Frontal cortex (tissue), 2 donors: ENCODE data around the genes ERV3-1, ZNF92 and TPST1.

- RAMPAGE, long total RNA, result no peak
Observed at GRCh38 chr7:64574445-64575394, 11.8 kb upstream of the ZNF680 start.

GRCh38 chr7:64877223-64877754 is 25.8 kb upstream of the ZNF273 start:
- RAMPAGE, long total RNA, result no peak

DNA sequence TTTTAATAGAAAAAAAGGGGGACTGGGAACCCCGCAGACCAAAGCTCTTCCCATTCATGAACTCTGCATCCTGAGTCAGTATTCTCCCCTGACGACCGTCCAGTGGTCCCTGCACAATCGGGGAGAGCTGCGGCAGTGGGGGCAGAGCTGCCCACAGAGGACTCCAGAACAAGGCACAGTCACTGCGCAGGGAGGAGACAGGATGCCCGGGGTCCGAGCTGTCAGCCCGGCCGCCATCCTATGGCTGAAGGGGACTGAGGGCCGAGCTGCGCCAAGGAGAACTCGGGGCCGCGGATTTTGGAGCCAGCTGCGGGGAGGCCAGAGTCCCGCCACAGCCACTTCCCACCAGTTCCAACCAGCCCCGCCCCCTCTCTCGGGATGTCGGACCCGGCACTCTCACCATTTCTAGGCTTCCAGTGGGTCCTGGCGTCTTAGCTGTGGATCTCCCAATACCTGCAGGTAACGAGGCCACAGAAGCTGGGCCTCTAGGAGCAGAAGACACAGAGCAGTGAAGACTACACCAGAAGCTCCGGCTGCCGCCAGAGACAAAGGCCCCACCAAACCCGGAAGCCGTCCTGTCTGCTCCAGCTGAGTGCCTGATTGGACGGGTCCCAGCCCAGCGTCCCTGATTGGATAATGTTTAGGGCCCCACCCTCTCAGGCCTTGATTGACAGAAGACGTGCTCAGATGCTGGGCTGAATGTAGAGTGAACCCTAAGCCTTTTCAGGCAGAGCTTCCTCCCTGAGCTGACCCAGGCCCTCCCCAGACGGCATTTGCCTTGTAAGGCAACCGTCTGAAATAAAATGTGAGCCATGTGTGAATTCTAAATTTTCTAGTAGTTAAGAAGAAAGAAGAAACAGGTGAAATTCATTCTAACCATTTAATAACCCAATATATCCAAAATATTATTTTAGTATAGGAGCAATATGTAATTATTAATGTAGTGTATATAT is at the start of gene ERV3-1:
TSS of gene ERV3-1 (minus strand) at position 547 of the 953 bp plus-strand sequence.
- RAMPAGE, long total RNA, result start-site peak on the minus strand centred at position 538 of the sequence, 57 bp wide, 1,155 and 53 reads in 2 replicates

GRCh38 chr7:65373308-65374752 is at the start of gene ZNF92:
TSS of gene ZNF92 (plus strand) at chr7:65373855.
- RAMPAGE, long total RNA, result no peak

GRCh38 chr7:65951986-65952477 is 30.0 kb downstream of the GUSB start:
- RAMPAGE, long total RNA, result no peak

- RAMPAGE, long total RNA, result no peak
Observed at GRCh38 chr7:65952988-65953637, 28.9 kb downstream of the GUSB start.

GRCh38 chr7:66077617-66078510 is 2.2 kb downstream of the ASL start:
- RAMPAGE, long total RNA, result no peak

GRCh38 chr7:66099395-66100667 is 14.8 kb upstream of the CRCP start:
- RAMPAGE, long total RNA, result no peak

DNA sequence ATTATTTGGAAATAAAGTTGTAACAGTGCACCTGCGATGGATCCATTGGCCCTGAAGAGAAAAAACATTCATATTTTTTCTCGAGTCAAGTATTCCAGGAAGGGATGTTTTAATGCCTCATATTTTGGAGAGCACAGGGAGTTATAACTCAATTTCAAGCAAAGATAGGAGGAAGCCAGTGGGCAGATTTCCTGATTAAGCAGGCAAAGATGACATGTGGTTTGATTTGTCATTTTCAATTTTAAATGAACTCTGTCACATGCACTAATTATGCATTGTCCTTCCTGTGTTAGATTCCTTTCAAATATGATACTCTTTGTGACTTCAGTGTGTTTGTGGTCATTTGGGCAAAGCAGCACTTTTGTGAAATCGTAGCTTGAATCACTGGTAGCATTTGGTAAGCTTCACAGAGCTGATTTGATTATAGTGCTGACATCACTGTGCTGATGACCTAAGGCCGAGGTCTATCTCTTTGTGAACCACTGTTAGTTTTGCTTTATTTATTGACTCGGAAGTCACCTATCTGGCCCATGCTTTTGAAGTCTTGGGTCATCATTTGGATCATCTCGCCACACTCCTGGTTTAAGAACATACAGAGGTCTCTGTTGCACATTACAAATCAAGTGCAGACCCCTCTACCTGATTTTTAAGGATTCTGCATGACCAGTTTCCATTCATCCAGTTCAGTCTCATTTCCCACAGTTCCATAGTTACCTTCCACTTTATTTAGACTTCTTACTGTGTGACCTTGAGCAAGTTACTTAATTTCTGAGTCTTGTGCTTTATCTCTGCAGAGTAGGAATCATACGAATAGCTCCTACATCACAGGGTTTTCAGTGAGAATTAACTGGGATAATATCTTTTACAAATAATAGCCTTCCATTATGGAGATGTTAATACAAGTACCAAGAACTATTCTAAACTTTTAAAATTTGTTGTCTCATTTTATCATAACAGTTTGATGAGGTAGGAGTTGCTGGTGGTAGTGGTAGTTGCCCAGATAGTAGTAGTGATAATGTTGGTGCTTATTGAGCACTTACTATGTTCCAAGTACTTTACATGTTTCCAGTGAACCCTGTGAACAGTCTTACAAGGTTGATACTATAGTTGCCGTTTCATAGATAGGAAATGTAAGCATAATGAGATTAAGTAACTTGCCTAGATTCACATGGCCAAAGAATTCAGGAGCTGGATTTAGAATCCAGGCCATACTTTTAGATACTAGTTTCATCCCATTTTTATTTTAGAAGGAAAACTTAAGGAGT is 11.5 kb downstream of the CRCP start:
- RAMPAGE, long total RNA, result no peak

DNA sequence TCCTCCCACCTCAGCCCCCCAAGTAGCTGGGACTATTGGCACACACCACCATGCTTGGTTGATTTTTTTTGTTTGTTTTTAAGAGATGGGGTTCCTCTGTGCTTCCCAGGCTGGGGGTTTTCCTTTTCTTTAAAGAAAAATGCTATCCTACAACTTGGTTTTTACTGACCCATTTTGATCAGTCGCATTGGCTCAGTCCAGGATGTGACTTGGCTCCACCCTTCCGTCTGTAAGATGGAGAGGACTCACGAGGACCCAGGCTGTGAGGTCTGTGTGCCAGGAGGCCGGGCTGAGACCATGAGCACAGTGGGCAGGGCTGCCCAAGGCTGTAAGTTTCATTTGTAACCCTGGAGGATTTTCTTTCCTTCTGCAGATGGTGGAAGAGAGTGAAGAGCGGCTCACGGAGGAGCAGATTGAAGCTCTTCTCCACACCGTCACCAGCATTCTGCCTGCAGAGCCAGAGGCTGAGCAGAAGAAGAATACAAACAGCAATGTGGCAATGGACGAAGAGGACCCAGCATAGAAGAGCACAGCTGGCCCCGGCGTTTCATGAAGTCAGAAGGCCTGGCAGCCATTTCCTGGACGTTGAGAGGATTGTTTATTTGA is 37.3 kb downstream of the CRCP start:
- RAMPAGE, long total RNA, result no peak

GRCh38 chr7:66204812-66206218 is at the start of gene TPST1:
TSS of gene TPST1 (plus strand) at chr7:66205334.
- RAMPAGE, long total RNA, result no peak

- RAMPAGE, long total RNA, result no peak
Observed at GRCh38 chr7:66297071-66297543, 92.0 kb downstream of the TPST1 start.

DNA sequence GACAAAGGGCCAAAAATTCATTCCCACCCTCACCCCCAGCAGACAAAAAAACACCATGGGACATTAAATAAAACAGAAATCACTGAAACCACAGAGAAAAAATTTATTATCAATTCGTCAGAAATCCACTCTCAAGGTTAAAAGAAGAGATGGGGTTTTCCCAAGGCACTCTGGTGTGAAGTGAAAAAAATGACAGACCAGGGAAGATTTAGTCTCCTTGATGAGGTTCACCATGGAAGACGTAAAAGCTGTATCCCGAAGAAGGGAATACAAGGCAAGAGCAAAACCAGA is 170.8 kb downstream of the TPST1 start:
- RAMPAGE, long total RNA, result no peak

DNA sequence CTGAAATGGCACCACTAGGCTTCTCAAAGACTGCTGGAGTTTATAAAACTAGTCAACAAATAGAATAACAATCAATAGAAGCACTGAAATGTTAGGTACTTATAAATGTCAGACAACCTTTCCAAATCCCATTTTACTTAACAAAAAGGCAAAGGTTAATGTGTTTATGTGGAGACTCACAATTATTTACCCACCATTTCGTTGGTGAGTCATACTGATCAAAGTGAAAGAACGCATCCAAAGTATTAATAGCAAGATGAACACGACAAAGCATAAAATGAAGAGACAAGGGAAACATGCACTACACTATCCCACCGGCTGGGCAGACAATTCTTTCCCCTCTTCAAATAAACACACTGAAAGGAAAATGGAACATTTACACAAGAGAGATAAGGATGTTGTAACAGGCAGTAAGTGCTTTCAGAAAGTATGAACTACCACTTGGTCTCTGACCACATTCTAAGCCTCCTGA is 189.0 kb upstream of the KCTD7 start:
- RAMPAGE, long total RNA, result no peak

- RAMPAGE, long total RNA, result no peak
Observed at GRCh38 chr7:66456455-66456772, 172.3 kb upstream of the KCTD7 start.

- RAMPAGE, long total RNA, result no peak
Observed at GRCh38 chr7:66591275-66591745, 37.4 kb upstream of the KCTD7 start.

GRCh38 chr7:66640768-66641398 is 12.2 kb downstream of the KCTD7 start:
- RAMPAGE, long total RNA, result no peak

GRCh38 chr7:66700532-66701383 is 39.8 kb upstream of the RABGEF1 start:
- RAMPAGE, long total RNA, result no peak

DNA sequence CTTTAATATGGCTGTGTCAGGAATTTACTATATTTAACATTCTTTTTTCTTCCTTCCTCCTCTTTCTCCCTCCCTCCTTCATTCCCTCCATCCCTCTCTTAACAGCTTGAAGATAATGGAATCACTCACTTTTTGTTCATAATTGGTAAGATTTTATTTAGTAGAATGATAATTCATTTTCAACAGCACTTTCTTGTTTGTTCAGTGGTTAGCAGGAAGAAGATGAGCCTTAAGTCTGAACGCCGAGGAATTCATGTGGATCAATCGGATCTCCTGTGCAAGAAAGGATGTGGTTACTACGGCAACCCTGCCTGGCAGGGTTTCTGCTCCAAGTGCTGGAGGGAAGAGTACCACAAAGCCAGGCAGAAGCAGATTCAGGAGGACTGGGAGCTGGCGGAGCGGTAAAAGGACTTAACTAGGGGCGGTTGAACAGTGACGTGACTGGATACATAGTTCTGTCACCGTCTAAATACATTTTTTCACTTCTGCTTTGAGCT is 31.2 kb downstream of the RABGEF1 start:
- RAMPAGE, long total RNA, result no peak

- RAMPAGE, long total RNA, result no peak
Observed at GRCh38 chr7:66773011-66773276, 32.4 kb downstream of the RABGEF1 start.